Heart (tissue), 3 donors: ENCODE measurements around the genes CD163 and A2M.

- RAMPAGE, long total RNA, 2 experiments = no peak in any of the 2 experiments
Measured at GRCh38 chr12:7090009-7090692, 2.1 kb downstream of the C1R start.

DNA sequence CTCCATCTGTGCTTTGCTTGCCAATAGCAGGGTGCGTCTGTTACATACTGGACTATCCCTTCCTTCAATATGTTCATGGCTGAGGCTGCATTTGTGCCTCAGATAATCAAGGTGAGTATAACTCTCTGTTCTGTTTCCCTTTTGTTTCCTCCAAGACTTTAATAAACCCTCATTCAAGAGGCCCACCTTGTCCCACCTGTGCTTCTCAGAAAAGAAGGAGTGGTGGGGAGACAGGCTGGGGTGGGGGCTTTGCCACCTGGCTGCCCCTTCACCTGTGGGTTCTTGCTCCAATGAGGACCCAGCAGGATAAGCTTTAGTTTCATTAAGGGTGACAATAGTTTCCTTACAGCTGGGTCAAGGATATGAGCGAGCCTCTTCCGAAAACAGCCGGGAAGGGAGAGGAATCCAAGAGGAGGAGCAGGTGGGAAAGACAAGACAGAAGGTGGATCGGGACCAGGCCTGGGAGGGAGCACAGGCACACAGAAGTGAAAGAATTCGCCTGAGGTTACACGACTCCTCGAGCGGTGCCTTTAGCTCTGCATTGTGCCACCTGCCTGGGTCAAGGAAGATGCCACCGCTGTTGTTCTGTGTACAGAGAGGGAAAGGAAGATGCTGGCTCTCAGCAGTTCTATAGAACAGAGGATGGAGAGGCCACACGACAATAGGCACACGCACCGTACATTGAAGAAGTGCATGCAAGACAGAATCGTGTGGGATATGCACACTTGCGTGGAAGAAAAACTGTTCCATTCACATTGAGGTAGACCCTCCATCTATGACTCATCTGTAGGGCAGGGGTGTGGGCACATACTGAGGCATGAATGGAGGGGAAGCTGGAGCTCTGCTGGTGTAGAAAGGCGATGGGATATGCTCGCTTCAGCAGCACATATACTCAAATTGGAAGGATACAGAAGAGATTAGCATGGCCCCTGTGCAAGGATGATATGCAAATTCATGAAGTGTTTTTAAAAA lies 9.2 kb upstream of the C1RL start:
- RAMPAGE, long total RNA, 2 experiments = no peak in any of the 2 experiments

- RAMPAGE, long total RNA, 2 experiments = no peak in any of the 2 experiments
Measured at GRCh38 chr12:7188459-7189368, 772 bp upstream of the PEX5 start.

DNA sequence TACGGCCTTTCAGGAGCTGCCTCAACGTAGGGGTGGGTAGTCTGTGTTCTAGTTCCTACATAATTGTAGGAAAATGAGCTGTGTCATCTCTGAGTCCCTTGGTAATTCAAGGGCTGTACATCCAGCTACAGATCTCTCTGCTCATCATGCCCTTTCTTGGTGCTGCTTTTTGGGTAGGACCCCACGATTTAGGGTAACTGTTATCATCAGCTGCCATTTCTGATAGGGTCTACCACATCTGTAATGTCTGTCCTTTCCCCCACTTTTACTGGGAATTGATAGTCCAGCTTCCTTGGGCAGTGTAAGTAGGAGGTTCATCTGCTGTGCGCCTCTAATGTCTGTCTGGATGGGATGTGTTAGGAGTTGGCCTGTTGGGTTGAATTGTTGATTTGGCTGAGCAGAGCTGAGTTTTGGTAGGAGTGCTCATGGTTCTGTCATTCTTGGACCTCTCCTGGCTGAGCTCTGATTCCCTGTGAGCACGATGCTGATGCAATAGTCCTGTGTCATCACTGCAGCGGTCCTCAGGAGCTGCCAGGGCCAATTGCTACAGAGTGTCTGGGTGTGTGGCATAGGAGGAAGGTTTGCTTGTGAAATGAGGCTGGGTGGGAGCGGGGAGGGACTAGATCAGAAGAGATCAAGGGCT lies 21.0 kb downstream of the PEX5 start:
- RAMPAGE, long total RNA, 2 experiments = no peak in any of the 2 experiments

- RAMPAGE, long total RNA, 2 experiments = no peak in any of the 2 experiments
Measured at GRCh38 chr12:7494228-7494701, 9.3 kb downstream of the CD163 start.

GRCh38 chr12:7503253-7504124 lies at the start of gene CD163:
Gene CD163 (minus strand): TSS chr12:7503777.
- RAMPAGE, long total RNA, 2 experiments = start-site peak on the minus strand in 2 of 2 experiments, at chr12:7503718-7503798 at its widest, 200 to 2,336 reads per replicate

GRCh38 chr12:7637899-7638523 lies 27.7 kb downstream of the APOBEC1 start:
- RAMPAGE, long total RNA, 2 experiments = no peak in any of the 2 experiments

DNA sequence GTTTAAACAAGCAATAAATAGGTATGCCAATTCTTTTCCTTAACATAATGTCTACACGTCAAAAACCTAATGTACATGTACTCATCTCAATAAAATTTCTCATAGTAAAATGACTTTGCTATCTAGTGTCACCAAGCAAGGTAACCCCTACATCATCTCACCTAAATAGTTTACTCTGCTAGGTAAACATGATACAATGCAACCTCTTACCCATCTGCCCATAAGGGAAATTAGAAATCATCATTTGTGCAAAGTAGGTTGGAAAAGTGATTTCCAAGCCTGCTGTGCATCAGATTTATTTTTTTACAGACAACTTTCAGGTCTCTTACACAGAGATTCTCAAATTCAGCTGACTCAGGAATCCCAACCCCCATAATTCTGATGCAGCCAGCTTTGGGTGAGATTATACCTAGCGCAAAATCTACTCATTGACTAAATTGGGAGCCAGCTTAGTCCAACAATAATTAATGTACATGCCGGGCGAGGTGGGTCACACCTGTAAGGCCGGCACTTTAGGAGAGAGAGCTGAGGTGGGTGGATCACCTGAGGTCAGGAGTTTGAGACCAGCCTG lies 8.6 kb downstream of the SLC2A3 start:
- RAMPAGE, long total RNA, 2 experiments = no peak in any of the 2 experiments

DNA sequence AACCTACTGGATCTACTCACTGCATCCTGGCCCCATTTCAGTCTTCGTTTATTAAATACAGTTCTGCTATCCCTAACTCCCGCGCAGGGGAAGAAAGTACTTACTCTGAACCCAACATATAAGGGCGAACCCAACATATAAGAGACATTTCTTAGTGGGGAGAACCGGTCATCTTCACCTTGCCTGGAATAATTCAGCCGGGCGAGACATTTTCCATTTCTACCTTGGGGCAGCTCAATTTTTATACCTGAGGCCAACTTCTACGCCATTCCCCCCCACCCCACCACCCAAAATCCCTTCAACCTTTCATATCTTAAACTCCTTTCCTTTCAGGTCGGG lies 1.6 kb downstream of the SLC2A3 start:
- RAMPAGE, long total RNA, 2 experiments = no peak in any of the 2 experiments

- RAMPAGE, long total RNA, 2 experiments = no peak in any of the 2 experiments
Measured at GRCh38 chr12:7968942-7969245, 32.9 kb upstream of the SLC2A3 start.

GRCh38 chr12:8081108-8081674 lies 883 bp upstream of the NECAP1 start:
- RAMPAGE, long total RNA, 2 experiments = no peak in any of the 2 experiments

DNA sequence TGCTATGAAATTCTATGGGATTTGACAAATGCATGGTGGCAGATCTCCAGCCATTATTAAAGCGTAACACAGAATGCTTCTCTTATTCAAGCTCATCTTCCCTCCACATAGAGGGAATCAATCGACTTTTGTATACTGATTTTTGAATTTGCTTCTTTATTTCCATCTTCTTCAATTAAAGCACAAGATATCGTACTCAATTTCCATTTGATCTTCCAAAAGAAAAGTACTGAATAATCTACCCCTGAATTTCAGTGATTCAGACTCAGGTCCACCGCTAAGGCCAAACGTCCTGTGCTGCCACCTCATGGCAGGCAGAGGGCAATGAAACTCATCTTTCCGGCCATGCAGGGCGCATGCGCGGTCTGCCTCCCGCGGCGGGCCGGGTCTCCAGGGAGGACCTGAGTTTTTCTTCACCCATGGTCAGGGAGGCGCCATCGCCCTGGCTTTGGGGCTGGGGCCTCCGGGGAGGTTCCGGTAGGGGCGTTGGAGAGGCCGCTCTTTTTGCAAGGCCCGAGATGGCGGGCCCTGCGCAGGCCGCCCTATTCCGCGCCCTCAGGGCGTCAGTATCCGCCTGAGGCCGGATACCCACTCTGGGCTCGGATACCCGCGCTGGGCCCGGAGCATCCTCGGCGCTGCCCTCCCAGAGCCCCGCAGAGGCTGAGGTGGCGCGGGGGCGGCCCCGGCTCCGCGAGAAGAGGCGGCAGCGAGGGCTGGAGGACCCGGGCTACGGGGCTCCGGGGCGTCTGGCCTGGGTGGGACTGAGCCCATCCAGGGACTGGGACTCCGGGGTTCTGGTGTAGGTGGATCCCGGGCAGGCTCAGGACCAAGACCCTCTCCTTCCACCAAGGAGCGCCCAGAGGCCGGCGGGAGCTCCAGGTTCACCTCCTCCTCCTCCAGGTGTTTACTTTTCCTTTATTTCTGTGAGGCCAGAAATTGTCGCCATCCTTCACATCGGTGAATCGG lies 23.3 kb downstream of the ZNF705A start:
- RAMPAGE, long total RNA, 2 experiments = no peak in any of the 2 experiments

DNA sequence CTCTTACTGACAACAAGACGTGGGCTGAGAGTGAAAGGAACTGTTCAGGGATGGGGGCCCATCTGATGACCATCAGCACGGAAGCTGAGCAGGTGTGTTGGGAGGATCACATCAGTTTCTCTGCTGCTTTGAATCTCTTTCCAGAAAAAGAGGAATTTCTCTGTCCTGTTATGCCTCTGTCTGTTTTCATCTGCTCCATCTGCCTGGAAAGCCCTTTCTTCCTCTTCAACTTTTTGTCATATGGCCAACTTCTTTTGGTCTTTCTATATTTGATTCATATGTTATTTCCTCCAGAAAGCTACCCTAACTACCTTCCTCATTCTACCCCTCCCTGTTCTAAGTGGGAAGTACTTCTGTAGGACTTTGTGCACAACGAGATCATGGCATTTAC lies 5.8 kb downstream of the CLEC4D start:
- RAMPAGE, long total RNA, 2 experiments = no peak in any of the 2 experiments

DNA sequence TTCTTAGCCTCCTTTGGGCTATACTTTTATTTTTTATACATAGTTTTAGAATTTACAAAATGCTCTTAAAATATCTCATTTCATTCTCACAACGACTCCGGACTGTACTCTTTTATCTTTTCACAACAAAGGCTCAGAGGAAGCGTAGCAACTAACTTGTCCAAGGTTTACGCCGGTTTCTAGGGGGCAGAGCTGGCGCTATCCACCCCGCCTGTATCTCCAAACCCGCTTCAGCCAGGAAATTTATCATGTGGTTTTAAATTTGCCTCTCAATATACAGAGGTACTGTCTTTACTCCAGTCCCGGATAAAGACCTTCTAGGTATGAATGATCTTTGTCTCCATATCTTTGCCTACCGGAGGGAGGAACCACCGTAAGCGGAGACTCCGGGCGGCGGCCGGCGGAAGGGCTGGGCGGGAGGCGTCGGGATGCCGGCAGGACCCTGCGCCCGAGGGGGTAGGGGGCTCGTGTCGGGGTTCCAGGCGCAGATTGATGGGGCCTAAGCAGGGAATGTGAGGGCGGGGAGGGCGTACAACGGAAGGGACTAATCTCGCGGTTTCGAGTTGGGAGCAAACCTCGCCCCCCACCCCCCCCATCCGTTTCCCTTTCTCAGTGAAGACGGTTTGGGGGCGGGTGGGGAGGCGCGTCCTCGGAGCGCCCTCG lies 648 bp upstream of the RIMKLB start:
- RAMPAGE, long total RNA, 2 experiments = no peak in any of the 2 experiments

DNA sequence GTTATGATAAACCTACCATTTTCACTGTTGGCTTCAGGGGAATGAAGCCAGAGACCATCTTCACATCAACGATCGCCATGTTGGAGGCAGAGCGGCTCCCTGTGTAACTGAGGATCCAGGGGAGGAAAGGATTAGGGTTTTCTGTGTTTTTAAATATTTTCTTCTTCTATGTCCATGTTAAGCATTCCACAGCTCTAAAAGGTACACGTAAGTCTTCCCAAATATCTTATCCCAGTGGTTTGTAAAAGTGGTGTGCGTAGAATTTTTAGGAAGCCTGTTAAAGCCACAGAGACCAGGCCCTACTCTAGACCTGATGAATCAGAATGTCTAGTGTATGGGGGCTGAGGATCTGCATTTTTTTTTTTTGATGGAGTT lies 45.3 kb downstream of the A2M start:
- RAMPAGE, long total RNA, 2 experiments = no peak in any of the 2 experiments

- RAMPAGE, long total RNA, 2 experiments = no peak in any of the 2 experiments
Measured at GRCh38 chr12:9072160-9073092, 43.3 kb downstream of the A2M start.

DNA sequence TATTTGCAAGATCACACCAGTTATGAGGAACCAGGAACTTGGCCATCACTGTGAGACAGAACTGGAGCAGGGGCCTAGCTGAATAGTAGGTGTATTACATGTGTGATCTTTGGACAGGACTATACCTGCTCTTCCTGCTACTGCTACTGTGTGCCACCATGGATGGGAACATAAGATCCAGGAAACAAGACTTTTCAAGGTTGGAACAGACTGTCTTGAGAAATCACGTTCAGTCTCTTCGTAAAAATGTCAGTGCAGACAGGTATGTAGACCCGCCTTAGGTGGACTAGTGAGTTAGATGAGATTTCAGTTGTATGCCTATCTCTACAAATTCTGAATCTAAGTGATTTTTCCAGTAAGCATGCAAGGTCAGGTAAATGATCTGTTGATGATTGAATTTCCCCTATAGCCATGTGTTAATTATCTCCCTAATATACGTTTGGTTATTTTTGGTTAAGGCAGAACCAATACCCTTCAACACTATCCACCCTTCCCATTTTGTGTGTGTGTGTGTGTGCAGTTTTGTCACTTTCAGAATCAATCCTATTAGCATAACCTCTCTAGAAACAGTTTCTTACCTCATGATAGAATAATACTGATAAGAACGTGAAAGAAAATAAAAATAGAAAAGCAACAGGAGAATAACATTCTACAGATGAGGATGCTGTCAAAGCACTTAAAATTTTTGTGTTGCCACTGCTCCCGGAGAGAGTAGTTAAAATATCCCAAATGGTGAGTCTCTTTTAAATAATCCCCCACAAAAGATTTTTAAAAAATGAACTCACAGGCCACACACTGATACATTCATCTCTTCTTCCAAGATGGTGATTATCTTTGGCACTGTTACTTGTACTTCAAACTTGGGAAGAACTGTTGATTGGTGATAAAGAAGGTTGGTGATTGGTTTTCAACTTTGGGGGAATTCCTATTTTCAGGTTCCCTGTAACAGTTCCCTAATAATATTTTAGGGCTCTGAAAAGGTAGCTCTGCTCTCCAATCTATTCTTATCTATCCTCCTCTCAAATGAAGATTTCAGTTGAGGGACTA lies 6.9 kb downstream of the A2M start:
- RAMPAGE, long total RNA, 2 experiments = no peak in any of the 2 experiments

DNA sequence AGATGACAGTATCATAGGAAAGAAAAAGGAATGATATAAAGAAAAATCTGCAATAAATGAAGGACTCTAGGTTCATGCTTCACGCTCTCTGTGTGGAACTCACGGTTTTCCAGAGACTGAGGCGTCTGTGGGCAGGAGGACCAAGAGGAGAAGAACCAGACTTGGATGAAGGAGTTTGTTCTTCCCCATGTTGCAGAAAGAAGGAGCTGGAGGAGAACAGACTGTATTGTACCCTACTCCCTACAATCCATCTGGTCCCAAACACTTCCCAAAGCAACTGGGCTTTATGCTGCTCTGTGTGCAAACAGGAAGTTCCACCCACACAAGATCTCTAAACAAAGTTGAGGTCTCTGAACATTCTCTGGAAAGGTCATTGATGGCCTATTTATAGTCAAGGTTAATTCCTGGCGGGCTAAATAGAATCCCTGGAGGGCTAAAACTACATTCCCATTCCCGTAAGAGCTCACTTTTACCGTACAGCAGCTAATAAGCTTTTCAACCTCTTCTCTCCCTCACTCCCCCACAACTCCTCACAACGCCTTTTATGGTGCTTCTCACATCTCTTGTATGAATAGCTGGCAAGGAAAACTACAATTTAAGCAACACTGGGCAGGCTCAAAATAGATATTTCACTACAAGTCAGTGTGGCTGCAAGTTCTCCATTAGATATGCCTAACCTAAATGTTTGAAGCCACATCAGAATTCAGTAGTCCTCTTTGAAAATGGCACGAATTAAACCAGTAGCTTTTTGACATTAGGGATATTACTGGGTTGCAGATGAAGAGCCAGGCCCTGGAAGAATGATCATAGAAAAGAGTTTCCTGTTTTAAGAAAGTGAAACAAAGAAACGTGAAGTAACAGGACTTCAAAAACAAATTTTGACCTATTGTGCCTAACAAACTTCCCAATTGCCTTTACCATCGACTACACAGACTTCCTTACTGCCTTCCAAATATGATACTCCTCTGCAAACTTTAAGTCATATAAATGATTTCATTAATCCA lies at the start of gene A2M:
Gene A2M (minus strand): TSS at position 259 of the 1,004 bp plus-strand sequence.
- RAMPAGE, long total RNA, 2 experiments = start-site peak on the minus strand in 2 of 2 experiments, centred at positions 248 to 278 of the sequence, 2,855 to 9,656 reads per replicate

DNA sequence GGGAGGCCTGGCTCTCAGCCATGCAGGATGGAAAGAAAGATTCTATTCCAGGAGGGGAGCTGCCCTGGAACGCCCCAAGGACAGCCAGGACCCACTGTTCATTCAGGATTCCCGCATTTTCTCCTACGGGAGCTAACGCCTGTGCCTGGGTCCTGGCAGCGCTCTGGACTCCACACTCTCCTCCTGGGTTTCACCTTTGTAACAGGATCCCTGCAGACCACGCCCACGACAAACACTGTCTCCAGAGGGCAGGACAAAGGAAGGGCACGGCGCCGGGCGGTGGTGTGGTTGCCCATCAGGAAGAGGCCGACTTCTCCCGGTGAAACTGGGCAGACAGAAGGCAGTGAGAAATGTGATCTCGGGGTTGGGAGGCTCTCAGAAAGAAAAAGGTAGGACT lies 189.3 kb downstream of the KLRB1 start:
- RAMPAGE, long total RNA, 2 experiments = no peak in any of the 2 experiments

- RAMPAGE, long total RNA, 2 experiments = no peak in any of the 2 experiments
Measured at GRCh38 chr12:9449611-9450124, 158.0 kb downstream of the KLRB1 start.